Metastatic Lung Carcinoma in the Adrenal Gland (tissue), 1 donor: Measurements from ENCODE around the gene GDPD1.

DNA sequence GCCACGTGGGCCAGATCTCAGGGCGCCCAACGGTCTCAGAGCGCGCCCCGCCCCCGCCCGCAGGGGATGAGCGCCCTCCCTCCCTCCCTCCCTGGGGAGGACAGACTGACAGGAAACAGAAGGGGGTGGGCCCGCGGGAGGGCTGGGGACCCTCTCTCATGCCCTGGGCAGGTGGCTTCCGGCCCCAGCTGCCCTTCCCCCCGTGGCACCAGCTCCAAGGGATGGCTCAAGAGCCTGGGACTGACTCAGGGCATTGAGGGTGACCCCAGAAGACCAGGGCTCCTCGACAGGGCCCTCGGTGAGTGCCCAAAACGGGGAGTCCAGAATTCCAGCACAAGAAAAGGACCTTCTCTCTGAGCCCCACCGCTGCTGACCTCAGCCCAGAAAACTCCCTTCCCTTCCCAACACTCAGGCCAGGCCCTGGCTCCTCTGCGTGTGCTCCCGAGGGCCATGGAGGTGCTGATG lies 4.0 kb upstream of the TSPOAP1 start:
- PRO-cap = bidirectional peak, plus-strand start at position 122 of the sequence, minus-strand start outside the sequence

GRCh38 chr17:58344850-58345496 lies 7.0 kb downstream of the SUPT4H1 start:
- PRO-cap = no peak

- PRO-cap = no peak
Observed at GRCh38 chr17:58376941-58377829, 25.2 kb upstream of the SUPT4H1 start.

- PRO-cap = no peak
Observed at GRCh38 chr17:58381219-58381720, 29.3 kb upstream of the SUPT4H1 start.

DNA sequence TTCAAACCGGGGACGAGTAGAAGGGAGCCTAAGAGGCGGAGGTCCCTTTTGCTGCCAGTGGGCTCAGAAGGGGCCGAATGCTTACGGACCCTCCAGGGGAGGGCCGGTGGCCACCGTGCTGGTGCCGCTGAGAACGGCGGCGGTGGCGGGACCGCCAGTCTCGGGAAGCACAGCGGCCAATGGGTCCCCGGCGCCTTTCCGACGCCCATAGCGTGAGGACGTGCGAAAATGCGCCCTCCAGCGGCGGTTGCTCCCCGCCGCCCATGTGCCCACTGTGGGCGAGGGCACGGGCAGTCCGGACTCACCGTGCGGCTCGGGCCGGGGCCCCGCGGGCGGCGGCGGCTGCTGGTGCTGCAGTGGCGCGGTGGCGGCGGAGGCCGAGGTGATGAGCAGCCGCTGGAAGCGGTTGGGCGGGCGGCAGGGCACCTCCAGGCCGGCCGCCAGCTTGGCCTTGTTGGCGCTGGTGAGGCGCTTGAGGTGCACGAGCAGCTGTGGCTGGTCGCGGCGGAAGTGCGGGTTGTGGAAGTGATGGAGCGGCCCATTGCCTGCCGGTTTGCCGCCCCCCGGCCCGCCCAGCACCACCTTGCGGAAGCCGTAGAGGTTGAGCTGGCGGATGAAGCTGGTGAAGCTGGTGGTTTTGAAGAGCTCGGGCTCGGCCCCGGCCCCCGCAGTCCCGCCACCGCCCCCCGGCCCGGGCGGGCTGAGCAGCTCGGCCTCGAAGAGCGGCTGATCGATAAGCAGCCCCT lies 615 bp downstream of the HSF5 start:
- PRO-cap = no peak

- PRO-cap = no peak
Observed at GRCh38 chr17:58494673-58495402, 6.6 kb upstream of the HSF5 start.

DNA sequence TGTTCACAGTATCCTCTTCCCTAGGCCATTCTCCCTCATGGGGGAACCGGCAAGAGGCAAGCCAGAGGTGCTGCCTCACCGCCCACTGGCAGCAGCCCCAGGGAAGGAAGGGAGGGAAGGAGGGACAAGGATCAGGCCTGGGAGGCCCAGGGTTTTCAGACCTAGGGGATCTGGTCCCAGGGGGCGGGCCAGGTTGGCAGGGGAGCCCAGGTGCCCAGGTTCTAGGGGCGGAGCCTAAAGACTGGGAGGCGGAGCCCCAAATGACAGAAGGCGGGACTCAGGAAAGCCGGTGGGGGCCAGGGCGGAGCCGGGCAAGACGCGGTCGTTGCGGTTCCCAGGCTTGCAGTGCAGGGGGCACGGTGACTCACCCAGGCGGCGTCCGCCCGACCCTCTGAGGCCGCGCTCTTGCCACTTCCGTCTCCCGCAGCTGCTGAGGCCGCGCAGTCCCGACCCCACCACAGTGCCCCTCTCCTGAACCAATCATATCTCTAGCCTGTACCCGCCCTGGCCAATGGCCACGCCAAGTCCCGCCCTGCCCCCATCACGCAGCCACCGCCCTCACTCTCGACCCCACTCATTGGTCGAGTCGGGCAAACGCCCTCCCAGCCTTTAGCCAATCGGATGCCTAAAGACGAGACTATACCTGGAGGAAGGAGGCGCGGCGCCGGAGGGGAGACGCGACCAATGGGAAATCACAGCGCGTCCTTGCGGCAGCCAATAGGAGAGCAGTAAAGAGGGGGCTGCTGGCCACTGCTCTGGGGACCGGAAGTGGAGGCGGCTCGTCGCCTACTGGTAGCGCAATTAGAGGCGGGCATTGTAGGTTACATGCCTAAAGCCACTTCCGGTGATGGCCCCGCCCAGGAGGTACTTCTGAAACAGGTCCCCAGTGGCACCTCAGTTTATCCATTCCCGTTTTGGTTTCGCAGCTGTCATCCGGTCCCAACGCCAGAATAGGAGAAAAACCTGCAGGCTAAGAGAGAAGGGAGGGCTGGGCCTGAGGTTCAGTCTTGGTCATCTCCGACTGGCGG lies 3.3 kb upstream of the MTMR4 start:
- PRO-cap = unidirectional peak, minus-strand start at position 432 of the sequence; unidirectional peak, plus-strand start at position 838 of the sequence; unidirectional peak, plus-strand start at position 906 of the sequence

DNA sequence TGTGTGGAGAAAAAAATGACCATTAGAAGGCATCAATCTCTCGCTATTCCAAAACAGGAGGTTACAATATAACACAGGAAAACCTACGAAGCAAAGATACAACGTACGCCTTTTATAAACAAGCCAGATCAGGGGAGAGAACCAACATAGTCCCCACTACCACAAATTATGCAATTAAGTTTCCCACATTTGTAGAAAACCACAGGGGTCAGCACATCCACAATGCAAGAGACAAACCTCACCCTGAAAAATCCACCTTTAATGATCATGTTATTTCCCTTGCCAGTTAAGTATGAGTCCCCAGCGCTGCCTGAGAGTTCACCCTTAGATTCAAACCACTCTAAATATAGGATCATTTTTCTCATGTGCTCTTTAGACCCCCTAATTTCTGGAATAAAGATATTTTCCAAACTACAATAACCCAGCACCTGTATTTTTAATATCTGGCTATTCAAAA lies 12.4 kb downstream of the IGBP1C start:
- PRO-cap = unidirectional peak, minus-strand start at position 294 of the sequence

GRCh38 chr17:58741089-58741767 lies 14.4 kb upstream of the PPM1E start:
- PRO-cap = no peak

DNA sequence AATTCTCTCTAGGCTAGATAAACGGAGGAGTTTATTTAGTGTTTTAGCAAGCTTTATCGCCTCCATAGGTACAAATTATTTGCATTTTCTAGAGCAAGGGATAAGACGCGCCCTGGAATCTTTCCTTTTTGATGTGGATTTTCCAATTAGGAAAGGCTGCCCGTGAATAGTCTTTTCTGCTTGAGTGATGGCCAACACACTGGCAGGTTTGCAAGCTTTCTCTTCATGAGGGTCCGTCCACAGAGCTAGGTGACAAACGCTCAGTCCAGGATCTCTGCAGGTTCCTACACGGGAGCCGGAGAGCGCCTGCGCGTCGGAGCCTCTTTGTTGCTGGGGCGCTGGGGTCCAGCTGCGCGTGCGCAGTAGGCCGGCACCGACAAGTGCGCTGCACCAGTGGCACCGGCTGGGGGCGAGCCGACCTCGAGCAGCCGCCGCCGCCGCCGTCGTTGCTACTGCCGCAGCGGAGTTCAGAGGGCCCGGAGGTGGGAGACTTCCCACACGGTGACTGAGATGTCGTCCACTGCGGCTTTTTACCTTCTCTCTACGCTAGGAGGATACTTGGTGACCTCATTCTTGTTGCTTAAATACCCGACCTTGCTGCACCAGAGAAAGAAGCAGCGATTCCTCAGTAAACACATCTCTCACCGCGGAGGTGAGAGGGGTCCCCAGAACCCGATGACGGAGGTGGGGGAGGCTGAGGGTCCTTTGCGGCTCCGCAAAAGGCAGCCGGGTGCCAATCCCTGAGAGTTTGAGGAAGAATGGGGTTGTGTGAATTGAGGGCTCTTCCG lies at the start of gene GDPD1:
GDPD1 (plus strand) TSS at position 412 of the 788 bp plus-strand sequence.
- PRO-cap = bidirectional peak, plus-strand start at position 470 of the sequence, minus-strand start at position 286 of the sequence

- PRO-cap = no peak
Observed at GRCh38 chr17:59337861-59338367, 6.5 kb downstream of the YPEL2 start.

GRCh38 chr17:59399155-59399638 lies 67.7 kb downstream of the YPEL2 start:
- PRO-cap = no peak

DNA sequence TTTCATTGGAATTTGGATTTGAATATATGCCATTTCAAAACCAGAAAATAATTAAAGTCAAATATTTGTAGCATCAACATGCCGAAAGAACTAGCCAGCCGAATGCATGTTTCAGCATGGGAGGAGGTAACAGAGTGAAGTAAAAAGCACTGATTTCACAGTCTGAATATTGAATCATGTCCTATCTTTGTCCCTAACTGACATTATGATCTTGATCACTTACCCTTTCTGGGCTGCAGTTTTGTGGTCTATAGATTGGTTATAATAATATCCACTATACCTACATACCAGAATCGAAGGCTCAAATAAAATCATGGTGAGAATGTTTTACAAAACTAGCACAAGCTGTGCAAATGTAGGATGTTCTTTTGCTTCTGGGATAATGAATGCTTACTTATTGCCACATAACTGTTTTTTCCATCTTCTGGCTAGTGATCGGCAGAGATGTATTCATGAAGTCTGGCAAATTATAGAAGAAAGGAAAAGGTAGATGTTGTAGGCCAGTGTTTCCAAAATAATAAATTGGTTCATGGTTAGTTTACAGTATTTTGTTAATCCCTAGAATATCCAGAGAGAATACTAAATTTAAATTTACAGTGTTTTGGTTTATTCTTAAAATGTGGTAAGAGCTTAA lies 84.7 kb downstream of the TUBD1 start:
- PRO-cap = no peak

GRCh38 chr17:59837731-59838459 lies 54.8 kb downstream of the TUBD1 start:
- PRO-cap = bidirectional peak, plus-strand start at chr17:59837931, minus-strand start at chr17:59837680

DNA sequence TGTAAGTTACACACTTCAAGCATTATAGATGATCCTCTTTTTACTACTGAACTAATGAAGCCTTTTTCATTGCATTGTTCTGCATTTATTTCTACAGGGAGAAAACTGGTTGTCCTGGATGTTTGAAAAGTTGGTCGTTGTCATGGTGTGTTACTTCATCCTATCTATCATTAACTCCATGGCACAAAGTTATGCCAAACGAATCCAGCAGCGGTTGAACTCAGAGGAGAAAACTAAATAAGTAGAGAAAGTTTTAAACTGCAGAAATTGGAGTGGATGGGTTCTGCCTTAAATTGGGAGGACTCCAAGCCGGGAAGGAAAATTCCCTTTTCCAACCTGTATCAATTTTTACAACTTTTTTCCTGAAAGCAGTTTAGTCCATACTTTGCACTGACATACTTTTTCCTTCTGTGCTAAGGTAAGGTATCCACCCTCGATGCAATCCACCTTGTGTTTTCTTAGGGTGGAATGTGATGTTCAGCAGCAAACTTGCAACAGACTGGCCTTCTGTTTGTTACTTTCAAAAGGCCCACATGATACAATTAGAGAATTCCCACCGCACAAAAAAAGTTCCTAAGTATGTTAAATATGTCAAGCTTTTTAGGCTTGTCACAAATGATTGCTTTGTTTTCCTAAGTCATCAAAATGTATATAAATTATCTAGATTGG lies 52.9 kb downstream of the TUBD1 start:
- PRO-cap = no peak

DNA sequence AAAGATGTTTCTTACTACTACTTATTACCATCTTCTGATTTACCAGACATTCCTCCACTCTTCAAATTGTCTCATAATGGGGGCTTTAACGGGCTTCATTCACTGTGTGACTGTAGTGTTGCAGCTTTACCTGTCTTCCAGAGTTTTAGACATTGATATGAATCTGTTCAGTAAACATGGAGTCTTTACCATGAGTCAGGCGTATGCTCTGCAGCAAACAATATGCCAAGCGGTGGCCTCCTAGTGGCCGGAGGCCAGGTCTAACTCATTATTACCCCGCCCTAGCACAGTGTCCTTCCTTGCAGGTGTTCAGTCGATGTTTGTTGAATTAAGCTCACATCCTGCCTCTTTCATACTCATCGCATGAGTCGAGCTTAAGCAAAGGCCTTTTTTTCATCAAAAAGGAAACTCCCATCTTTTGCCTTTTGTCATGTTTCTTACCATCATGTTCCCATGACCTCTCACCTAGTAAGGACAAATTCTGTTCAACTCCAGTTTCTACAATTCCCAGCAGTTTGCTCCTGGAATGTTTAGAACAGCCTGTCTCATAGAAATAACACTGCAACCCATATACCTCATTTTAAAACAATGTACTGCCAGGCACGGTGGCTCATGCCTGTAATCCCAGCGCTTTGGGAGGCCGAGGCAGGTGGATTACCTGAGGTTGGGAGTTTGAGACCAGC lies 39.4 kb downstream of the TUBD1 start:
- PRO-cap = no peak

DNA sequence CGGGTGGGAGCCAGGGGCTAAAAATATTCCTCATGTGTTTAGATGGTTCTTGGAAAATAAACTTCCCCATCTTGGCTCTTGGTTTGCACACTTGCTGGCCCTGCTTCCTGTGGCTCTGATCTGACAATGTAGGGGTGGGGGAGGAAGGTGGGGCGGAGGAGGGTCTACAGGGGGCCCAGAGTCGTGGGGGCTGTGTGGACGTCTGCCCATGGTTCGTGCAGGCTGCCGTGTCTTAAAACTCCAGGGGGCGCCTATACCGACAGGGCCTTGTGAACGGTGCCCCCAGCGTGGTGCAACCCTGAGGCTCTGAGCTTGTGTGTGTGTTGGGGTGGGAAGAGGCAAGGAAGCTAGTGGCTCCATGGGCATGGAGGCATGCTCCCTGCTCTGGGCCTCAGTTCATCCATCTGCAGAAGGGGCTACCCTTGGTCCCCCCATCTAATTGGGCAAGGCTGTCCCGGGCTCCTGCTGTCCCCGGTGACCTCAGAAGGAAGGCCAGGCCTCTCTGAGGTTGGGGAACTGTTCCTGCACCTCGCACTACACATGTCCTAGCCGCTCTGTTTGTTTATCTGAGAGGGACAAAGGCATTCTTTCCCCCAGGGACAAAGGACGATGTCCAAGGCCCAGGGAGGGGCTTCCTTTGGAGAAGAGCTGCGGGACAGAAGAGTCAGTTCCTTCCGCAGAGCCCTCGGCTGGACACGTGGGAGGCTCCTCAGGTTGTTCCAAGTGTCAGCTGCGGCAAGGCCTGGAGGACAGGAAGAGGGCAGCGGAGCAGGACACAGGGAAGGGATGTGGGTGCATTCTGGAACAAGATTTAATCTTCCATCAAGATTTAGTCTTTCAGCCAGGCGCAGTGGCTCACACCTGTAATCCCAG lies 13.5 kb downstream of the CA4 start:
- PRO-cap = no peak

DNA sequence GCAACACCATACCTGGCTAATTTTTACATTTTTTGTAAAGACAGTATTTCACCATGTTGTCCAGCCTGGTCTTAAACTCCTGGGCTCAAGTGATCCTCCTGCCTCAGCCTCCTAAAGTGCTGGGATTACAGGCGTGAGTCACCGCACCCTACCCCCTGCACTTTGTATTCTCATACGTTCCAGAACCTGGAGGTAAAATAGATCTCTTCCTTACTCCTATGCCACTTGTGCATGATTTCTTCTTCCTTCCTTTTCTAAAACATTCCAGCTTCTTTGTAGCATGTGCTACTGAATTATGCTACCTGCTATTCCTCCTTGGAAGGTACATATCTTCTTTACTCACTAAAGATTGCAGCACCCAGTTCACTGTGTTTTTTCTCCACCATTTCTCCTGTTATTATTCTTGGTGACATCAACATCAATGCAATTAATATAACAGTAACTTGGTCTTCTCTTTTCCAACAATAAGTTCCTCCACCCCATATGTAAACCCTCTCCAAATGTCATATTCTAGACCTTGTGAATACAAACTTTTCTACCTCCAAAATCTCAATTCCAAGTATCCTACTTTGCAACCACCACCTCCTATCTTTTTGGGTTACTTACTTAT lies 44.5 kb downstream of the CA4 start:
- PRO-cap = no peak

- PRO-cap = no peak
Observed at GRCh38 chr17:61239285-61239771, 160.3 kb upstream of the TBX2 start.

GRCh38 chr17:62029754-62030231 lies 35.3 kb downstream of the MED13 start:
- PRO-cap = no peak